ENCODE data around the genes PCYOX1L and CSNK1A1.

DNA sequence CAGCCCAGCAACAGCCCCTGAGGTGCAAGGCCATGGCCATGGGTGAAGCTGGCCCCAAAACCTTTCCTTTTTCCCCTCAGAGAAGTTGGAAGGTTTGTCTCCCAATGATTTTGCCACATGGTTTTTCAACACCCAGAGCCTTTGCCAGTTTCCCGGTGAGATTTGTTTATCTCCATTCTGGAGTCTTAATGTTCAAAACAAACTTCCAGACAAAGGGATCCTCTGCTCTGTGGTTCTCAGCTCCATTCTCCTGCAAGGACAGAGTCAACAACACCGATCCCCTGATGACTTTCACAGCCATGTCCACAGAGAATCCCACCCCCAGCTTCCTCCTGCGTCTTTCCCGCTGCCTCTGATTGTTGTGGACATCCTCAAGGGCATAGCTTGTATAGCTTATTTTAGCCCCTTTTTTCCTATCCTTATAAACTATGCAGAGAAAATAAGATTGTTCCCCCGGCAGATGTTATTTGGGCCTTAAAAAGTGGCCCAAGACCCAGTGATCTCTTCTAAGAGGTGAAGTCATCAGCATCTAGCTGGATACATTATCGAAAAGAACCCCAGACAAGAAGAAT, 3.1 kb upstream of the ABLIM3 start:
- PRO-cap: no peak
- RRBS, 2 experiments: no CpG with 5 or more reads among the region's 6 CpGs

DNA sequence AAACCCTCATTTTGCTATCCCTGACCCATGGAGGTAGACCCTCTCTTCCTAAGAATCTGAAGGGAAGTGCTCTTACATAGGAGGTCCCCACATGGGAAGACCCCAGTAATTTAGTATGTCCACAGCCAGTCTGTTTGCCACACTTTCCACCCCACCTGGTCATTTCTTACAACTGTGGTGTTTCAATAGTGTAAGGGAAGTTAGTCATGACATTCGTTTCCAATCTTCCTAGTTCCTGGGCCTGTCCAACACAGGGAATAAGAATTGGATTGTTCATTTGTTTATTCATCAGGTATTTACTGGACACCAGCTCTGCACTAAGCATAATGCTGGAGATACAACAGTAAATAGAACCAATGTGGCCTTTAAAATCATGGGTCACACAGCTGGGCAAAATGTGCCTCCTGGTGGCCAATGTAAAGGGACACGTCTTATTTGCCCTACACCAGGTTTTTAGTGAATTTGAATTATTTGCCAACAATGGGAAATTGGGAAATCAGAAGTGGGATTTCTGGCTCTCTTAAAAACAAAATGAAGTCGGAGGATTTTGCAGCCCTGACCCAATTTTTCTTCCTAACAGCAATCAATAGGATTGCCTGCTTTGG, 10.4 kb downstream of the ABLIM3 start:
- PRO-cap: no peak
- RRBS, 2 experiments: no CpG with 5 or more reads among the region's 3 CpGs

- PRO-cap: no peak
- RRBS, 2 experiments: no CpG with 5 or more reads among the region's 2 CpGs
Measured at GRCh38 chr5:149160522-149160934, 19.2 kb downstream of the ABLIM3 start.

GRCh38 chr5:149320625-149321542, 24.4 kb upstream of the GRPEL2 start:
- PRO-cap: bidirectional peak, plus-strand start at chr5:149321031, minus-strand start at chr5:149320907; unidirectional peak, plus-strand start at chr5:149321273
- RRBS, 2 experiments: no CpG with 5 or more reads among the region's 8 CpGs

DNA sequence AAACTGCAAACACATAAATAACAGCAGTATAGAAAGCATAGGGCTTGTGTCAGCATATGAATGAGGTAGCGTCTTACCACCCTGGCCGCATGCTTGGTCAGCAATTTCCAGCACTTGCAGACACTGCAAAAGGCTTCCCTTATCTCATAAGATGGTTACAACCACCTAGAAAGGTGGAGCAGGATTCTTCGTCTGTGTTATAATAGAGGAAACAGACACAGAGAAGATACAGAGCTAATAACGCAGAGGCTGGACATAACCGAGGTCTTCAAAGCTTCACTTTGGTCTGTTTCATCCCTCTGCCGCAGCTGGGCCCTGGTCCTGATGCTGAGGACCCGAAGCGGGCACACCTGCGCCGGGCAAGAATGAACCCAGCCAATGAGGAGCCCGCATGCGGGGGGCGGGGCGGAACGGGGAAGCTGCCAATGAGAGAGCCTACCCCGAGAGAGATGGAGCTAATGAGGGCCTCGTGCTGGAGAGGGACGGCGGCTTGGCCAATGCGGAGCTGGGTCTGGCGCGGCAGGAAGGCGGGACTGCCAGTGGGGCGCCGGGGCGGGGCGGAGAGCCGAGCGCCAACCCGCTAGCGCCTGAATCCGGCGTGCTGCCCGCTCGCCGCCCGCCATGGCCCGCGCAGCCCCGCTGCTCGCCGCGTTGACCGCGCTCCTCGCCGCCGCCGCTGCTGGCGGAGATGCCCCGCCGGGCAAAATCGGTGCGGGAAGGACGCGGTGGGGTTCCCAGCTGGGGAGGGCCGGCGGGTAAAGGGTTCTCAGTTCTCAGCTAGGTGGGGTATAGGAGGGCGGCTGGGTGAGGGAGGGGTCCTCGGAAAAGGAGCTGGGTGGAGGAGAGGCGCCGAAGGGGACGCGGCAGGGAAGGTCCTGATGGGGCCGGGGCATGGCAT, at the start of gene PCYOX1L:
TSS of gene PCYOX1L (plus strand) at position 599 of the 898 bp plus-strand sequence.
- PRO-cap: no peak
- RRBS, 2 experiments: 1 to 2% methylated on average over 15 to 27 of the region's 65 CpGs

DNA sequence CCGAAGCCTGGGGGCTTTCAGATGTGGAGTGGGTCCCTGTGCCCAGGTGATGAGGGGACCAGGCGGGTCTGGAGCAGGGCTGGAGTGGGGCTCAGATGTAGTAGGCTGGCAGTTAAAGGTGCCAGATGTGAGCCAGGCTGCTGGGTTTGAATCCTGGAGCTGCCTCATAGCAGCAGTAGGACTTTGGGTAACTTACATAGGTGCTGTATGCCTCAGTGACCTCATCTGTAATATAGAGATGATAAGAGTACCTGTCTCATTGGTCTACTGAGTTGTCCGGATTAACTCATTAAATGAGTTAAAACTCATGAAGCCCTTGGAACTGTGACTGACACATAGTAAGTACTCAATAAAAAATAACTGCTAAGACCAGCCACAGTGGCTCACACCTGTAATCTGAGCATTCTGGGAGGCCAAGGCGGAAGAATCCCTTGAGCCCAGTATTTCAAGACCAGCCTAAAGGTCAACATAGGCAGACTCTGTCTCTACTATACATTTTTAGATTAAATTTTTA, 32.2 kb upstream of the IL17B start:
- PRO-cap: no peak
- RRBS, 2 experiments: no CpG with 5 or more reads among the region's 4 CpGs

GRCh38 chr5:149419551-149419817, 40.4 kb upstream of the IL17B start:
- PRO-cap: no peak
- RRBS, 2 experiments: no CpG with 5 or more reads among the region's 2 CpGs

GRCh38 chr5:149433395-149434196, 54.5 kb upstream of the IL17B start:
- PRO-cap: no peak
- RRBS, 2 experiments: no CpG with 5 or more reads among the region's 9 CpGs

- PRO-cap: no peak
- RRBS, 2 experiments: no CpG with 5 or more reads among the region's 6 CpGs
Measured at GRCh38 chr5:149508556-149509473, 42.4 kb downstream of the CSNK1A1 start.

- PRO-cap: no peak
- RRBS, 2 experiments: no CpG with 5 or more reads among the region's 47 CpGs
Measured at GRCh38 chr5:149550650-149551259, 484 bp downstream of the CSNK1A1 start.

GRCh38 chr5:149551260-149552065, at the start of gene CSNK1A1:
Gene CSNK1A1, minus strand, starts transcription at chr5:149551439.
- PRO-cap: bidirectional peak, plus-strand start at chr5:149551625, minus-strand start at chr5:149551391; bidirectional peak, plus-strand start at chr5:149551744, minus-strand start at chr5:149551688
- RRBS, 2 experiments: under 1 to 1% methylated on average over 14 to 26 of the region's 59 CpGs

GRCh38 chr5:149609324-149609883, 28.1 kb downstream of the ARHGEF37 start:
- PRO-cap: no peak
- RRBS, 2 experiments: 93 to 96% methylated on average over 3 to 6 of the region's 14 CpGs

- PRO-cap: no peak
- RRBS, 2 experiments: no CpG with 5 or more reads among the region's 10 CpGs
Measured at GRCh38 chr5:149621488-149622101, 40.3 kb downstream of the ARHGEF37 start.

DNA sequence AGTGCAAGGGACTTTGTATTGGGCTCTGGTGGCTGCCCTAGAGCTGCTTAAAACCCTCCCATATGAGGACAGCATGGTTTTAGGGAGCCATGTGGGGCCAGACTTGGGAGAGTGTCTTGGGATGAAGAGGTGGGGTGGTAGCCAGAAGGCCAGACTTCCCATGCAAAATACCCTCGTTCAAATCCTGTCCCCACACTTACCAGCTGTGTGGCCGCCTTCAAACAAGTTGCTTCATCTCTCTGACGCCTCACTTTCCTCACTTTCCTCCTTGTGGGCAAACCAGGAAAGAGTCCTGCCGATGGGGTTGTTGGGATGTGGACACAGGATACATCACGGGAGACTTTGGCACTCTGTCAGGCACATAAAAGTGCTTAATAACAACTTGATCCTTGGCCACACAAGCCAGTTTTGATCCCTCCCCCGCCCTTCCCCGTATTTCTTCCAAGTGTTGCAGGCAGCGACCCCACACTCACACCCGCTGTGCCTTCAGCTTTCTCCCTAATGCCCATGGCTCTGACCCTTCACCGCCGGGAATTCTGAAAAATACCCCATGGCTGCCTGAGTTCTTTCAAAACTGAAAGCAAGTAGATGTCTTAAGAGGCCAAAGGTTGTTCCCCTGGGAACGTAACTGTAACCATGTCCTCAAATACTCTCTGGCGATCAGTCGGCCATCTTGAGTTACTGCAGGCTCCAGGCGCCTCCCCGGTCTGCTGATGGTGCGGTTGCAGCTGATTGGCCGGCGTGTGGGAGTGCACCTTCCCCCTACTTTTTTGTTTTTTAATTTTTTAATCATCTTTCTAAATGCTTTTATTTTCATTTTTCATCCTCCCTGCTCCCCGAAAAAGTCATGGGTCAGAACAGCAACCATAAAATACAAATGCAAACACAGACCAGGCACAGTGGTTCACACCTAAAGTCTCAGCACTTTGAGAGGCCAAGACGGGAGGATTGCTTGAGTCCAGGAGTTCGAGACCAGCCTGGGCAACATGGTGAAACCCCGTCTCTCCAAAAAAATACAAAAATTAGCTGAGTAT, 59.8 kb downstream of the ARHGEF37 start:
- PRO-cap: no peak
- RRBS, 2 experiments: no CpG with 5 or more reads among the region's 23 CpGs

DNA sequence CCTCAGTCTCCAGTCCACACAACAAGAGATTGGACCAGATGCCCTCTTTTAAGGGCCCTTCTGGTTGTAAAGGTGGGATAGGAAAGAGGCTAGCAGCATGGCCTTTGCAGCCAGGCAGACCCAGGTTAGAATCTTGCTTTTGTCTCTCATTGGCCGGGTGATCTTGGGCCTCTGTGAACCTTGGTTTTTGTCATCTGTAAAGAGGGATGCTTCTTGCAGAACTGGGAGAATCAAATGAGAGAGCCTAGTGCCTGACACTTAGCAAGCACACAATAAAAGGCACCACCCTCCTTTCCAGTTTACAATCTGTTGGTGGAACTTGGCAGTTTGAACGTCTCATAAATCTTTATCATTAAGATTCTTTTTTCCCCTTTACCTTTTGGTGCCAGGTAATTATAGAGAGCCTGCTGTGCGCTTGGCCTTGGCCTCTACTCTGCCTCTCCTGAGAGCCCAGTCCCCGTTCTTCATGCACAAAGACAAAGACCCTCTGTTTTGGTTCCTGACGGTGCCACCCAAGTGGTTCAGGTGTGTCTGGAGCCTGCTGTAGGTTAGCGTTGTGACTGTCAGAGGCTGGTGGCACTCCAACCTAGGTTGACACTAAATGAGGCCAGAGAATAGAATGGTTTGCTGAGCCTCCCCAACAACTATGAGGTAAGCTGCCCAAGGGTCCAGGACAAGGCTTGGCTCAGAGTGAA, 55.2 kb downstream of the PPARGC1B start:
- PRO-cap: no peak
- RRBS, 2 experiments: no CpG with 5 or more reads among the region's 6 CpGs

GRCh38 chr5:149828566-149828880, 98.4 kb downstream of the PPARGC1B start:
- PRO-cap: no peak
- RRBS, 2 experiments: no CpG with 5 or more reads among the region's 4 CpGs

GRCh38 chr5:149887428-149888280, 56.9 kb downstream of the PDE6A start:
- PRO-cap: no peak
- RRBS, 2 experiments: no CpG with 5 or more reads among the region's 11 CpGs

- PRO-cap: no peak
- RRBS, 2 experiments: no CpG with 5 or more reads among the region's 5 CpGs
Measured at GRCh38 chr5:149938895-149939486, 5.6 kb downstream of the PDE6A start.

GRCh38 chr5:150026498-150027343, 26.2 kb downstream of the HMGXB3 start:
- PRO-cap: no peak
- RRBS, 2 experiments: no CpG with 5 or more reads among the region's 6 CpGs

DNA sequence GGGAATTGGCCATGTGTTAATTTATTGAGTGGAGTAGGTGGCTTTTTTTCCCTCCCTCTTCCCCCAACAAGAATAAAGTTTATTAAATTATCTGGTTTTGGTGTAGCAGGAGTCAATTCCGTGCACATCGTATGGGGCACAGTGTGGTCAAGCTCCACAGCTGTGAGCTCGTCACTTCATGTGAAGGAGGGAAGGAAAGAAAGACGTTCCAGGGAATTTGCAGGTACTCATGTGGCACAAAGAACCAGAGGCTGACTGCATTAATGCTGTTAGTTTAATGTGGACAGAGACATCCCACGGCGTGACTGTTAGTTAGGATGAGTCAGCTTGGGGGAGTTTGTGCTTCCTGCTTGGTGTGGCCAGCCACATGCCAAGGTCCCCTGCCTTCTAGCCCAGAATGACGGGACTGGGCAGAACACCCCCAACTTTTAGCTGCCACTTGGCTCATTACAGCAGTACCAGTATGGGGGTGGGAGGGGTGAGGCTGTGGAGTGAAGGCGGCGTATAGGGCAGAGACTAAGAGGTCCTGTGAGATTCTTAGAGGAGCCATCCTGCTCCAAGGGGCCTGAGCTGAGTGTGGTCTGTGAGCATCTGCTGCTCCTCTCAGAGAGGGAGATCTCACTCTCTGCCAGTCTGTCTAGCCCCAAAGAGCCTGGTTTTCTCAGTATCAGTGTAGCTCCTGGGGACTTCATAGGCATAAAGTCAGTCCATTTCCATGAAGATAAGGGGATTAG, 33.1 kb downstream of the CSF1R start:
- PRO-cap: no peak
- RRBS, 2 experiments: no CpG with 5 or more reads among the region's 9 CpGs